Upper lobe of left lung (tissue), 5 donors: ENCODE results near the genes ENSA and ANXA9.

GRCh38 chr1:149940439-149941761 lies 4.2 kb upstream of the MTMR11 start:
- PRO-cap, 2 experiments = no peak in any of the 2 experiments
- RAMPAGE, long total RNA, 4 experiments = no peak in any of the 4 experiments

- PRO-cap, 2 experiments = no peak in any of the 2 experiments
- RAMPAGE, long total RNA, 4 experiments = no peak in any of the 4 experiments
Observed at GRCh38 chr1:150066855-150067063, 817 bp upstream of the VPS45 start.

DNA sequence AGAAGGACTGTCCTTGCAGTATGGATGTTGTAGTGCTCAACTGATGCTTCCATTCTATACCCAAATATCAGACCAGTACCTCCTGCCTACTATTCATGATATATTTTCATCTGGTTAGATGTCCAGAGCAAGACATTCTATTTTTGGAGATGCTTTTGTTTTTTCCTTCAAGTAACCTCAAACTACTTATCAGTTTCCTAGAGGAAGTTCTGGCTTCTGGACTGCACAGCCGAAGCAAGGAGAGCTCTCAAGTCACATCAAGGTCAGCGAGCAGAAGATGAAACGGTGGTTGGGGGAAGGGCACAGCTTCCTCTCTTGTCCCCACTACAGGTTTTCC lies 5.2 kb upstream of the PLEKHO1 start:
- PRO-cap, 2 experiments = peak in 1 of 2 experiments; most common plus-strand start position 277 of the sequence (in 1)
- RAMPAGE, long total RNA, 4 experiments = no peak in any of the 4 experiments

GRCh38 chr1:150150379-150151188 lies 868 bp downstream of the PLEKHO1 start:
- PRO-cap, 2 experiments = peak in 1 of 2 experiments; most common plus-strand start chr1:150150822 (in 1); most common minus-strand start chr1:150150676 (in 1)
- RAMPAGE, long total RNA, 4 experiments = no peak in any of the 4 experiments

- PRO-cap, 2 experiments = no peak in any of the 2 experiments
- RAMPAGE, long total RNA, 4 experiments = no peak in any of the 4 experiments
Observed at GRCh38 chr1:150161734-150162525, 12.2 kb downstream of the PLEKHO1 start.

GRCh38 chr1:150182188-150182763 lies 32.6 kb downstream of the PLEKHO1 start:
- PRO-cap, 2 experiments = no peak in any of the 2 experiments
- RAMPAGE, long total RNA, 4 experiments = no peak in any of the 4 experiments

GRCh38 chr1:150262296-150263071 lies 4.9 kb downstream of the CA14 start:
- PRO-cap, 2 experiments = no peak in any of the 2 experiments
- RAMPAGE, long total RNA, 4 experiments = no peak in any of the 4 experiments

DNA sequence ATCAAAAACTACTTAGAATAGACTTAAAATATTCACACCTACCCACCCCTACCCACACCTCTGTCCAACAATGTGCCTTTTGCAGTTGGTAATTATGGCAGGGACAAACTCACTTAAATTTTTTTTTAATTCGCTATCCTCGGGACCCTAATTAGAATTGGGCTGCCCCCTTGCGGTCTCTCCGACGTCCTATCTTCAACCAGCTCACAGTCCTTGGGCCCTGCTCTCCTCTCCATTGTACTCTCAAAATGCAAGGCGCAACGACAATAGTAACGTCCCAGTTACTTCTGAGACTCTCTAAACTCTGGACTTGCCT lies 1.1 kb upstream of the CIART start:
- PRO-cap, 2 experiments = no peak in any of the 2 experiments
- RAMPAGE, long total RNA, 4 experiments = no peak in any of the 4 experiments

- PRO-cap, 2 experiments = no peak in any of the 2 experiments
- RAMPAGE, long total RNA, 4 experiments = no peak in any of the 4 experiments
Observed at GRCh38 chr1:150444226-150444572, 43.0 kb upstream of the TARS2 start.

- PRO-cap, 2 experiments = no peak in any of the 2 experiments
- RAMPAGE, long total RNA, 4 experiments = no peak in any of the 4 experiments
Observed at GRCh38 chr1:150487774-150488143, 540 bp downstream of the TARS2 start.

DNA sequence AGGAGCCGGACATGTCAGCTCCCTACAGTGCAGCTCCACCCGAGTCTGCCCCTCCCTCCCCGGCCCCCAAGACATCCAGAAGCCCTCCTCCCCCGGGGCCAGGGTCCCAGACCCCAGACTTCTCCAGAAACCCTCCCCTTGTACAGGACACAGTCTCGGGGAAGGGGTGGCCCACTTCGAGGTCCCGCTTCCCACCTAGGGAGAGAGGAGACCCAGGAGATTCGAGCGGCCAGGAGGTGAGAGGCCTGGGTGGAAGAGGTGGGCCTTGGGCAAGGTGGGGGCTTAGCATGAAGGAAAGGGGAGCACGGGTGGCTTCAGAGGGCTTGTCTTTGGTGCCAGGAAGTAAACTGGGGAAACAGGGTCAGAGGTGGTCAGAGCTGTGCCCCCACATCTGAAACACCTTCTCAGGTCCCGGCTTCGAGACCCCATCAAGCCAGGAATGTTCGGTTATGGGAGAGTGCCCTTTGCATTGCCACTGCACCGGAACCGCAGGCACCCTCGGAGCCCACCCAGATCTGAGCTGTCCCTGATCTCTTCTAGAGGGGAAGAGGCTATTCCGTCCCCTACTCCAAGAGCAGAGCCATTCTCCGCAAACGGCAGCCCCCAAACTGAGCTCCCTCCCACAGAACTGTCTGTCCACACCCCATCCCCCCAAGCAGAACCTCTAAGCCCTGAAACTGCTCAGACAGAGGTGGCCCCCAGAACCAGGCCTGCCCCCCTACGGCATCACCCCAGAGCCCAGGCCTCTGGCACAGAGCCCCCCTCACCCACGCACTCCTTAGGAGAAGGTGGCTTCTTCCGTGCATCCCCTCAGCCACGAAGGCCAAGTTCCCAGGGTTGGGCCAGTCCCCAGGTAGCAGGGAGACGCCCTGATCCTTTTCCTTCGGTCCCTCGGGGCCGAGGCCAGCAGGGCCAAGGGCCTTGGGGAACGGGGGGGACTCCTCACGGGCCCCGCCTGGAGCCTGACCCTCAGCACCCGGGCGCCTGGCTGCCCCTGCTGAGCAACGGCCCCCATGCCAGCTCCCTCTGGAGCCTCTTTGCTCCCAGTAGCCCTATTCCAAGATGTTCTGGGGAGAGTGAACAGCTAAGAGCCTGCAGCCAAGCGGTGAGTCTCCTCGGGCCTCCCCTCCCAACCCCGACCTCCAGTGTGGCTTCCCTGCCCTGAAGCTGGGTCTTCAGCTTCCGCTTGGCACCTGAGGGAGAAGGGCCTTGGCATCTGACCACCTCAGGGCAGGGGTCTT lies 4.2 kb downstream of the ADAMTSL4 start:
- PRO-cap, 2 experiments = peak in 1 of 2 experiments; most common minus-strand start position 446 of the sequence (in 1)
- RAMPAGE, long total RNA, 4 experiments = no peak in any of the 4 experiments

- PRO-cap, 2 experiments = no peak in any of the 2 experiments
- RAMPAGE, long total RNA, 4 experiments = start-site peak on the minus strand in 1 of 4 experiments, at chr1:150557425-150558264 at its widest, 29 reads per replicate
Observed at GRCh38 chr1:150557535-150558838, 8.8 kb downstream of the ADAMTSL4 start.

DNA sequence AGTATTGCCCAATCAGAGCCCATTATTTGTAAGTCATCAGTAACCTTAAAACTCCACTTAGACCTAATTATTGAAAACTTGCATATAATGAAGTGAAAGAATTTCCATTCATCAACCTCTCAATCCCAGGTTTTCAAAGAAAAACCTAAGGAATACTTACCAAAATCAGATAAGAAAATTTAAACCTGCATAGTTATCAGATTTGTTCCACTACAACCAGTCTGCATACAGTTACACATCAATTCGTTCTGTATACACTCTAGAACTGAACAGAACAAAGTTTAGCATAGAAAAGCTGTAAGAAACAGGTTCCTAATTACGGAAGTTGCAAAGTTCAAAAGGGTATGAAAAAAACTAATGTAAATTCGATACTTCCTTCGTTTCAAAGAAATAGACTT lies 3.1 kb downstream of the MCL1 start:
- PRO-cap, 2 experiments = no peak in any of the 2 experiments
- RAMPAGE, long total RNA, 4 experiments = no peak in any of the 4 experiments

- PRO-cap, 2 experiments = no peak in any of the 2 experiments
- RAMPAGE, long total RNA, 4 experiments = start-site peak on the minus strand in 1 of 4 experiments, at chr1:150578934-150579051 at its widest, 27 to 110 reads per replicate
Observed at GRCh38 chr1:150578822-150579123, 637 bp downstream of the MCL1 start.

GRCh38 chr1:150621892-150623086 lies 7.1 kb downstream of the ENSA start:
- PRO-cap, 2 experiments = no peak in any of the 2 experiments
- RAMPAGE, long total RNA, 4 experiments = no peak in any of the 4 experiments

DNA sequence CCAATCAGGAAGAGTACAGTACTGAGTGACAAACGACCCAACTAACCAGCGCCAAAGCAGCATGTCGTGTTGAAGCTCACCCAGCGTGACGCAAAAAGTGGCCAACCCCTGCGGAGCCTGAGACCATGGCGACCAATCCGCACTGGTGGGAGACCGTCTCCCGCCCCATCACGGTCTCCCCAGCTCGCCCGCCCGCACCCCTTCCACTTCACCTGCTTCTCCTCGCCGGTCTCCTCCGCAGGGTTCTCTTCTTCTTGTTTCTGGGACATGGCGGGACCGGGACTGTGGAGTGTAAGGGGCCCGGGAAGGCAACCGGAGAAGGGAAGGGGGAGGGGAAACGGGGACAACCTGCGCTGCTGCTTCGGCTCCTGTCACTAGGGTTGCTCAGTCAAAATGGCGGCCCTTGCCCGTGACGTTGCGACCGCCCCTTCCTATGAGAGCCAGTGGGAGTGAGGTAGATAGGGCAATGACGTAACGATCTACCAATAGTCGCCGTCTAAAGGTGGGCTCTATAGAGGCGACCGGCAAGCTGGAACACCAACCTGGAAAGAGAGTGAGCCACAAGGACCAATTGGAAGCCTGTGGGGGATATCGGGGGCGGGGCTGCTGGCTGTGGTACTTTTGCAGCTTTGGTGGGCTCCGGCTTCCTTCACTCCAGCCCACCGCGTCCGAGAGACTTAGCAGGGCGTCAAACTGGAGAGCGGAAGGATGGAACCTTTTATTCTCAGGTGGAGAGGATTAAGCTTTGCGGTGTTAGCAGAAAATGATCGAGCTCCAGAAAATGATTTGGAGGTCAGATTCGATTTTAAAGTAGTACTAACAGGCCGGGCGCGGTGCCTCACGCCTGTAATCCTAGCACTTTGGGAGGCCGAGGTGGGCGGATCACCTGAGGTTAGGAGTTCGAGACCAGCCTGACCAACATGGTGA lies at the start of gene ENSA:
Gene ENSA, minus strand, starts transcription at position 411 of the 927 bp plus-strand sequence.
- PRO-cap, 2 experiments = peak in 2 of 2 experiments; most common plus-strand start position 93 of the sequence (in 1); most common minus-strand start position 376 of the sequence (in 2)
- RAMPAGE, long total RNA, 4 experiments = start-site peak on the plus strand in 2 of 4 experiments, centred at positions 596 to 618 of the sequence, 10 to 11 reads per replicate; start-site peak on the minus strand in 4 of 4 experiments, centred at positions 322 to 367 of the sequence, 337 to 3,538 reads per replicate

DNA sequence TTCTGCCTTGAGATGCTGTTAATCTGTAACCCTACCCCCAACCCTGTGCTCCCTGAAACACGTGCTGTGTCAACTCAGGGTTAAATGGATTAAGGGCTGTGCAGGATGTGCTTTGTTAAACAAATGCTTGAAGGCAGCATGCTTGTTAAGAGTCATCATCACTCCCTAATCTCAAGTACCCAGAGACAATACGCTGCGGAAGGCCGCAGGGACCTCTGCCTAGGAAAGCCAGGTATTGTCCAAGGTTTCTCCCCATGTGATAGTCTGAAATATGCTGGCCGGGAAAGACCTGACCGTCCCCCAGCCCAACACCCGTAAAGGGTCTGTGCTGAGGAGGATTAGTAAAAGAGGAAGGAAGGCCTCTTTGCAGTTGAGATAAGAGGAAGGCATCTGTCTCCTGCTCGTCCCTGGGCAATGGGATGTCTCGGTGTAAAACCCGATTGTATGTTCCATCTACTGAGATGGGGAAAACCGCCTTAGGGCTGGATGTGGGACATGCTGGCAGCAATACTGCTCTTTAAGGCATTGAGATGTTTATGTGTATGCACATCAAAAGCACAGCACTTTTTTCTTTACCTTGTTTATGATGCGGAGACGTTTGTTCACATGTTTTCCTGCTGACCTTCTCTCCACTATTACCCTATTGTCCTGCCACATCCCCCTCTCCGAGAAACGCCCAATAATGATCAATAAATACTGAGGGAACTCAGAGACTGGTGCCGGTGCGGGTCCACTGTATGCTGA lies 5.8 kb upstream of the ENSA start:
- PRO-cap, 2 experiments = no peak in any of the 2 experiments
- RAMPAGE, long total RNA, 4 experiments = no peak in any of the 4 experiments

GRCh38 chr1:150768314-150768647 lies 2.7 kb upstream of the CTSS start:
- PRO-cap, 2 experiments = no peak in any of the 2 experiments
- RAMPAGE, long total RNA, 4 experiments = no peak in any of the 4 experiments

GRCh38 chr1:150881386-150882204 lies 5.2 kb upstream of the ARNT start:
- PRO-cap, 2 experiments = no peak in any of the 2 experiments
- RAMPAGE, long total RNA, 4 experiments = no peak in any of the 4 experiments

- PRO-cap, 2 experiments = no peak in any of the 2 experiments
- RAMPAGE, long total RNA, 4 experiments = start-site peak on the plus strand in 2 of 4 experiments, at chr1:150981779-150982322 at its widest, 5 to 9 reads per replicate
Observed at GRCh38 chr1:150981633-150982610, at the start of gene ANXA9. Gene ANXA9, plus strand, starts transcription at chr1:150982292.